Gallbladder (tissue), 1 donor: ENCODE measurements around a stretch of chr4.

DNA sequence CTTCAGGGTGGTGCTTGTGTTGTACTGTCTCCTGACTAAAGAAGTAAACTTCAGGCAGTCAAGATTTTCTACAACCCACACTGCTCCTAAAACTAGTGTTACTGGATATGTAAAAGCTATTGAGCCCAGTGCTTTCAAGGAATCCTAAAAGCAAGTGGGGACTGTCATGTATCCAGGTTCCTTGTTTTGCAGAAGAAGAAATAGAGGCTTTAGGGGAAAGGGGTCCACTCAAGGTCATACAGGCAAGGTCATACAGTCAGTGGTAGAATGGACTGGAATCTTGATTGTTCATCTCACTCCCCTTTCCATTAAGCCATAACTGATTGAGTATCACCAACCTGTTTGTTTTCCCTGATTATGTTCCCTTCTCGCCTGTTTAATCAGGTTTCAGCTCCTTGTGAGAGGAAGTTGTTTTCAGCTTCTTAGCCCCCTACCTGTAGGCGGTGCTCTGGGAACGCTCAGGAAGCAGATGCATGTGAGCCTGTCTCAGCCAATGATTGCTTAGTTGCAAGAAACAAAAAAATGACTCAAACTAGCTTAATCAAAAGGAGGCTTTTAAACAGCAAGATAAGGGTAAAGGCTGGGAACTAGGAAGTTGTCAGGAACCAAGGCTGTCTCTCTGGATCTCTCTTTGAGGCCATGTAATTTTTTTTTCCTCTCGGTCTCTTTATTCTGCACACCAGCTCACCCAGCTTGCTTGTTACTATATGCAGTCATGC lies 108.9 kb downstream of the PTTG2 start:
- PRO-cap, result unidirectional peak, plus-strand start at position 565 of the sequence

DNA sequence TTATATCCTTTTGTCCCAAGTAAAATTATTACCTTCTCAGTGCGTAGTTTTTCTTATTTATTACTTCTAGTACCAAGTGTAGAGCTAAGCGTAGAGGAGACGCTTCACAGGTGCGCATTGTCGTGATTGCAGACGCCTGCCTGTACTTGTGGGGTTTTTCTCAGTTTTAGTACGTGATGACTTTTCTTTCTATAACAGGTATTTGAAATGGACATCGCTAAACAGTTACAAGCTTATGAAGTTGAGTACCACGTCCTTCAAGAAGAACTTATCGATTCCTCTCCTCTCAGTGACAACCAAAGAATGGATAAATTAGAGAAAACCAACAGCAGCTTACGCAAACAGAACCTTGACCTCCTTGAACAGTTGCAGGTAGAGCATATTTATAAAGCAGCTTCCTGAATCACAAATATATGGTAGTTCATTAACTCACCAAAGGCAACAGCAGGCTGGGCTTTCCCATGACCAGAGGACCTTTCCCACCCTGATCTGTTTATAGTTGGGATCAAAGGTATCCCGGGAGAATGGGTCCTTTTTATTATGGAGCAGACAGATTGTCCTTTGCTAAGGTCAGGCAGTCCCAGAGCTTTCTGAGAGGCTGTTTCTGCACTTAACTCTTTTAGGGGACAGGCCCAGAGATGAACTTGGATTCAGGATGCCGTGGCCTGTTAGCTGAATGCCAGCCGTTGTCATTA lies 172.8 kb downstream of the PTTG2 start:
- PRO-cap, result bidirectional peak, plus-strand start at position 564 of the sequence, minus-strand start at position 357 of the sequence

- PRO-cap, result no peak
Observed at GRCh38 chr4:38223192-38223890, 263.1 kb downstream of the PTTG2 start.

- PRO-cap, result no peak
Observed at GRCh38 chr4:38609567-38610159, 54.3 kb upstream of the KLF3 start.

DNA sequence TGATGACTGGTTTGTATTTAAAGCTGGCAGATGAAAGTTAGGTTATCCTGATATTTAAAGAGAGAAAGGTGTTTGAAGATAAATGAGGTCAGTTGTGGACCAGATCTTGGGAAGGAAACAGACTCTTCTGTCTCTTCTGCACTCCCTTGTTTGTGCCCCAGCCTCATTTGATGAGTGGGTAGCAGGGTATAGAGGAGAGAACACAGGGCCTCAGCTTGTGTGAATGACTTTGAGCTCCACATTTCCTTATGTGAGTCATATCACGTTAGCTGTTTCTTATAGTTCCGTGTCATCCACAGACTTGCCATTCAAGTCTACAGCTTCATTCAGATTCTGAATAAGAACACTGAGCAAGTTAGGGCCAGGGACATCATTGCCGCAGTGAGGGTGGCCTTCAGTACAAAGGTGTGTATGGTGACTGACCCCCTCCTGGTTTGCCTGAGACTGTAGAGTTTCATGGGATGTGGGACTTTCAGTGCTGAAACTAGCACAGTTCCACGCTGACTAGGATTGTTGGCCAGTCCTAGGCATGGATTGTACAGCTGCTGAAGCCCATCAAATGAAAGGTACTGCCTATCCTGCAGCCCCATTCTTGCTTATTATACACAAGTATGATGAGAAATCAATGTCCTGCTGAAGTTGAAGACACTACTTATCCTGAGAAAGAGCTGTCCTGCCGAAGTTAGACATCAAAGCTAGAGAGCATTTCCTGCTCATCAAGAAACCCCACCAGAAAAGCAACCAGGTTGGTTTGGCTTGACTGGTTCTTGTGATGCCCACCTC lies 23.6 kb downstream of the KLF3 start:
- PRO-cap, result no peak

GRCh38 chr4:38692043-38692507 lies 28.1 kb downstream of the KLF3 start:
- PRO-cap, result unidirectional peak, plus-strand start at chr4:38692255

DNA sequence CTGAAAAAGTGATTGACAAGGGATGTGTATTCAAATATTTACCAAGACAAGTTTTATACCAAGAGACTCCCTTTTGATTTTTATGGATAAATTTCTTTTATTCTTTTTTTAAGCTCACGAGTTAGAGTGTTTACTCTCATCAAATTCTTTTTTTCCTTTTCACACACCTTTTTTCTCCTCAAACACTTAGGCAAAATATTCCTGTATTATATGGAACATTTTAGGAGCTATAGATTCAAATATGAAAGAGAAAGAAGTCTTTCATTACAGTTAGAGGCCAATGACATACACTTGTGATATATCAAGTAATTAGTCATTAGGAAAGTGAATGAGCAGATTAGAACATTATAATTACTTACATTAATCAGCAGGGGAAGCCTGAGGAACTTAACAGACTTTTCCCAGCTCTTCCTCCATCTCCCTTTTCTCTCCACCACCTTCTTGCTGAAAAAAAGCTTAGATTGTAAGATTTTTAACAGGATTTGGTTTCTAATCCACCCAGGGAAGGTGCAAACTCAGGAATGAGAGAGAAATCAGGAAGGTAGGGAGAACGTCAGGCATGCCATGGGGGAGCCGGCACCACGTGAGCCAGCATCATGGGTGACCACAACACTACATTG lies 29.5 kb downstream of the KLF3 start:
- PRO-cap, result no peak

- PRO-cap, result no peak
Observed at GRCh38 chr4:38802260-38802646, 2.3 kb downstream of the TLR1 start.

- PRO-cap, result no peak
Observed at GRCh38 chr4:38872662-38873221, 5.1 kb downstream of the FAM114A1 start.

GRCh38 chr4:39028407-39028668 lies 3.9 kb downstream of the TMEM156 start:
- PRO-cap, result no peak

DNA sequence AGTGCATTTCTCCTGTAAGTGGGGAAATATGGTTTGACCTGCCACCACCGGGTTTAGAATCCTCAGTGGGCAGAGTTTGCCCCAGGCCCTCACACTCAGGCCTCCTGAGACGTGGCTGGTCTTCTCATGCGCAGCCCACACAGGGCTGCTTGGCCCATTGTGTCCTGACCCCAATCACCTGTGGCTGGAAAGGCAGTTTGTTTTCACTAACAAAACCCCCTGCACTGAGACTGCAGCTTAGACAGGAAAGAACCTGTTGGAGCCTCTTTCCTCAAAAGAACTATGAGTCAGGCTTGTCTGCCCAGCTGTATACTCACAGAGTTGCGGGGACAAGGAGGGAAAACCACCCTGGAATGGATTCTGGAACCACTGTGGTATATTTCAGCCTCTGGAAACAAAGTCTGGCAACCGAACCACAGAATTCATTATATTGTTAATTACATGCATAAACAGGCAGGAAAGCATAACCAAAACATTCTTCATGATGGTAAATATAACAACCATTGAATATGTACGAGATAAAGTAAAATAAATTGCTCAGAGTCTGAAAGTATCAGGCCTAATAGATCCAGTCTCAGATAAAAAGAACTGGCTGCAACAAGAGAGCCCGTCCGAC lies 5.3 kb upstream of the TMEM156 start:
- PRO-cap, result no peak

- PRO-cap, result no peak
Observed at GRCh38 chr4:39115037-39115548, 53.1 kb downstream of the KLHL5 start.

- PRO-cap, result no peak
Observed at GRCh38 chr4:39341225-39341520, 25.0 kb downstream of the RFC1 start.

DNA sequence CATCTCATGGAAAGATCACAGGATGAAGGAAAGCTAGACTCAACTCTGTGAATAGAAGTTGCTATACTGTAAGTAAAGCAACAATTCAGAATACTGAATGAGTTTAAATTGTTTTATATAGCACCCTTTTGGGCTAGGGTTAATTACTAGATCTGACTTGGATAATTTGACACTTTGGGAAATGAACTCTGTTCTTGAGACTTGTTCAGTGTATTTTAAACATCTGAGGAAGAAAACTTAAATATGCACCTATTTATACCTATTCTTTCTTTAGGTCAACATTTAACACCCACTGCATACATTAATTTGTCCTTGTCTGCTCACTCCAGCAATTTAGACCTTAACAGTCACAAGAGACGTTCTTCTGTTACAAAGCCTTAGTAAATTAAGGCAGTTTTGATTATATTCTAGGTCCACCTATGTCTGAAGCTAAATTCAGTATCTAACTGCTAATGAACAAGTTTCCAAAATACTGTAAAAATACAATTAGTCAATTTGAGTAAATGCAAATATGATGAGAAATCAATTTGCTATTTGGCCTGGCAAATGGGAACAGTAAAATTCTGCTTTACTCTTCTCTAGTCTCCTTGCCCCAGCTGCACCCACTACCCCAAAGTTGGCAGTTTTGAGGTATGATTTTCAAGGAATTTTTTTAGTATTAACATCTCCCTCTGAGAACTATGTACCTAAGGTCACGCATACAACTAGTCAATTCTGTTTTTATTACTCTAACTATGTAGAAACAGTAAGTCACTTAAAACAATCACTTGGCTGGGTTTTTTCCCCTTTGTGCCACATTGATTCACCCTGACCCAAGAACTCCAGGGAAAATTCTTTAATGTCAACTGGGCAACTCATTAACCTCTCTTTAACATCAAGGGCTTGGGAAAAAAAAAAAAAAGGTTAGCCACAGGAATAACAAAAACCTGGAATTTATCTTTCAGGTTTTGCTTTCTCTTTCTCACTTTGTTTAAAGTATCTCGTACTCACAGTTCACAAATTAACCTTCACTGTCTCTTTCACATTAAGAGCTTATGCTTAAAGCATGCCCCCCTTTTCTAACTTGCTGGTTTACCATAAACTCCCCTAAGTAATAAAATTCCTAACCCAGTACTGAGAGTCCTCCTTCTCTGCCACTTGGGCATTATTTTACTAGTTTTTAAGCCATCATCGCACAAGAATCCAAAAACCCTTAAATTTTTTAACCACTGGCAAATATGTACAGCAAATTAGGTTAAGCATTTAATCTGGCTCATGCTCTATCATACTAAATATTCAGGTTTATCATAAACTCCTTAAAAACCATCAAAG lies 8.3 kb downstream of the RPL9 start:
- PRO-cap, result no peak

- PRO-cap, result no peak
Observed at GRCh38 chr4:39459147-39459730, 383 bp downstream of the LIAS start.

DNA sequence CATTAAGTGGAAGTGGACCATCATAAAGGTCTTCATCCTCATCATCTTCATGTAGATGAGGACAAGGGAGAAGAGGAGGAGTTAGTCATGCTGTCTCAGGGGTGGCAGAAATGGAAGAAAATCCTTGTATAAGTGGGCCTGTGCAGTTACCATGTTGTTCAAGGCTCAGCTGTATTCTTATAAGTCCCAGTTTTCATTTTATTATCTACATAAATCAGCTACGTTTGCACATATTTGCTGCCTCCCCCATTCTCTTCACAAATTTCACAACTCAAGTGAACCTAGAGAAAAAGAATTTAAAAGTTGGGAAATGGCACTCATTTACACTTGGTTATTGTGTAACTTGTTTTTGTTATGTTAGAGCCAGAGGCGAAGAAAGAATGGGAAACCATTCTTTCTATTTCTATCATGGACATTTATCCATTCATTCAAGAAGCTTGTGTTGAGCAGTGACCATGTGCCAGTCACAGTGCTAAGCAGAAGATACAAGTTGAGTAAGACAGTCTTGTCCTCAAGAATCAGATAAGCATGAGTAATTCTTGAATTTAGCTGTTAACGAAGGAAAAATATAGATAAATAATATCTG lies 13.5 kb downstream of the LIAS start:
- PRO-cap, result no peak

- PRO-cap, result no peak
Observed at GRCh38 chr4:39523996-39524557, 3.2 kb downstream of the UGDH start.

DNA sequence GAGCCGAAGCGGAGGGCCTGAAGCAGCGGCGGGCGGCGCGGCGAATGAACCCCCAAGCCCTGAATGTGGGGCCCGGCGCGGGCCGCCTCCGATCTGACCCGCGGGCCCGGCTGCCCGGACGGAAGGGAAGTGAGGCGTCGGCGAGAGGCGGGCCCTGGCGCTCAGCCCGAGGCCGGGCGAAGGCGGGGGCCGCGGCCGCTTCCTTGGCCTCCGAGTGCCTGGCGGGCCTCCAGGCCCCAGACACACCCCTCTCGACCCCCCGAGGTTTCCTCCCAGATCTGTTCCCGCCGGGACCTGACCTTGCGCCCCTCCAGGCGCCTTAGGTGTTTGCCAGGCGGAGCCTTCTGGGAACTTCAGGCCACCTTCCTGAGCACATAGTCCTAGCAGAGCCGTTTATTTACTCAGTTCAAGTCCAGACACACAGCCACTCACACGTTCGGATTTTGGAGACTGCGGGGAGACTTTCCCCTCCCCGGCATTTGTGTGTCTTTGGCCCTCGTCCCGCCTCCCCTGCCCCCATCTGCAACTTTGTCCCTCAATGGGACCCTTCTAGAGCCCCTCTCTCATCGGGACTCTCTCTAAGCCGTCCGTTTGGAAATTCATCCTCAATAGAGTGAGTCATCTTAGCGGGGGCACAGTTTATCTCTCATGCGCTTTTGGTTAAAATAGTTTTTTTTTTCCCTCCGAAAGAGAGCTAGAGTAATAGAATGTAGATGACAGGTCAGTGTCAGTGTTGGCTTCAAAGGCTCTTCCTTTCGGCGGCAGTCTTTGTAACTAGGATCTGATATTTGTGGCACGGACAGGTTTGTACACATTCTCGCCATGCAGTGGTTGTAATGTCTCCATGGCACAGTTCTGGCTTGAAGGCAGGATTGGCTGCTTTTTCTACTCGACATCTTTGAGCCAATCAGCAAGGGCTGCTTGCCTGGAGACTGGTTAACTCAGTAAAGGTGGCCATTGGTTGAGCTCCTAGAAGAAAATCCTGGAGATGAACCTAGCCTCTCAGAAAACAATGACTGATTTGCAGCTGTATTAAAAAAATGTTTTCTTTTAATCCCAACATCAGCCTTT lies 790 bp downstream of the N4BP2 start:
- PRO-cap, result bidirectional peak, plus-strand start at position 164 of the sequence, minus-strand start at position 120 of the sequence; bidirectional peak, plus-strand start at position 404 of the sequence, minus-strand start at position 346 of the sequence; bidirectional peak, plus-strand start at position 1,005 of the sequence, minus-strand start at position 857 of the sequence

GRCh38 chr4:40190529-40191331 lies 6.1 kb upstream of the RHOH start:
- PRO-cap, result no peak

DNA sequence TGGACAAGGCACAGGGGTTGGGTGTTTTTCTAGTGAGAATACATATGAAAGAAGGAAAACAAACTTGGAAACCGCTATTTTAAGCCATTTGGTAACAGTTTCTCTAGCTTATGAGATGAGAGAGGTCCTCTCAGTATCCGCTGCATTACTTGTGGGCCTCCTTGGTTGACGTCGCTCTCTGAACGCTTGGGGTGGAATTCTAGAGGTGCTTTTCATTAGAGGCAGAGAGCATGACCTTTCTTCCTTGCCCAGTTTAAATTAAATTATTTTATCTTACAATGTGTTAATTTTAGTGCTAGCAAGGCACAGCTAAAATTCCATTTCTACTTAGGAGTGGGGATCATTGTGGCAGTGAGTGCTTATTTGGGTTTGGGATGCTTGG lies 2.6 kb downstream of the RHOH start:
- PRO-cap, result no peak